NCI-H460 (cell line): ENCODE measurements around a stretch of chr20.

DNA sequence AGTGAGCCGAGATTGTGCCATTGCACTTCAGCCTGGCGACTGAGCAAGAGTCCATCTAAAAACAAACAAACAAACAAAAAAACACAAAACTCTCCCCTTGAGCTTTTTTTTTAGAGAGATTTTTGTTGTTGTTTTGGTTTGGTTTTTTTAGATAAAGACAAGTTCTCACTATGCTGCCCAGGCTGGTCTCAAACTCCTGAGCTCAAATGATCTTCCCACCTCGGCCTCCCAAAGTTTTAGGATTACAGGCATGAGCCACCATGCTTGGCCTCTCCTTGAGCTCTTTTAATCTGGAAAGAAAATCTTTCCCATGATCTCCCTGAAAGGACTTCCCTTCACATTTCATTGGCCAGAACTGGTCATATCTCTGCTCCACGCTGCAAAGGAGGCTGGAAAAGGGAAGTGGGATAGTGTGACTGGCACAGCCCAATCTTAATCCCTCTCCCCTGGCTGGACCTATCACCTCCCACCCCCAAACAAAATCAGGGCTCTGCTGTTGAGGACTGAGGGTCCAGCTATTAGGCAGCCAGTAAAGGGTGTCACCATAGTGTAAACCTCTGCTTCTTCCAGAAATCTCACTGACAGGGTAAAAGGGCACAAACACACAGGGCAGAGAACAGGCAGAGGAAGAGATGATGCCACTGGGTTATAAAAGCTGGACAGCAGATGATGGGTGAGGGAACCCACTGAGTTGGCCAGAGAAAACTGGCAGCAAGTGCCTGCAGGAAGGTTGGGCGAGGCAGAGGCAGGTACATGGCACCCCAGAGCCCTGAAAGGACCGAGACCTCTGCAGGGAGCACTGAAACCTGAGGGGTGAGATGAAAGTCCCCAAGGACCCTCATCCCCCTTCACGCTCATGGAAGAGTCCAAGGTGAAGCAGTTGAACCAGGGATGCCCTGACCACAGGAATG is 83.2 kb upstream of the PTPN1 start:
RAMPAGE:
- cytosol, long total RNA = no peak
- long total RNA = no peak
- nucleus, long total RNA = no peak

DNA sequence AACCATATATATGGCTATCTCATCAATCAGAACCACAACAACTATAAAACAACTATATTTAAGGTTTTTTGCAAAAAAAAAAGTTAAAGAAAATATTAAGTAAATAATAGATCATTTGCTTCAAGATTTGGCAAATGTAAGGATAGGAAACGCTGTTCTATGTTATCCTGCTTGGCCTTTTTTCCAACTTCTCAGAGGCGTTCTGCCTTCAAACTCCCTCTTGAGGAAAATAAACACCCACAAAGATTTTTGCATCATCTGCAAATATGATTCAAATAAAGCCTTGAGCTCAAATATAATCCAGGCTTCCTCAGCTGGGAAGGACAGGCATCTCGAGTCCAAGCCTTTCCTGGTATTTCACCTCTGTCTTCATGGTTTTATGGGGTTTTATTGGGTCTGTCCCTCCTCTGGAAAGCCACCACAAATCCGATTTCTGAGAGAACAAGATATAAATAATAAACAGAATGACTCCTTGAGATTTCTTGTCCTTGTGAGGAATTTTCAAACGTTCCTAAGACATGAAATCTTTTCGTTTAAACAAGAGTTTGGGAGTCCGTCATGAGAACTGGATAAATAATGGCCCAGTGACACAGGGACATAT is 67.6 kb upstream of the PTPN1 start:
RAMPAGE:
- cytosol, long total RNA = no peak
- long total RNA = no peak
- nucleus, long total RNA = no peak

RAMPAGE:
- cytosol, long total RNA = no peak
- long total RNA = no peak
- nucleus, long total RNA = no peak
Measured at GRCh38 chr20:50449379-50450219, 60.6 kb upstream of the PTPN1 start.

DNA sequence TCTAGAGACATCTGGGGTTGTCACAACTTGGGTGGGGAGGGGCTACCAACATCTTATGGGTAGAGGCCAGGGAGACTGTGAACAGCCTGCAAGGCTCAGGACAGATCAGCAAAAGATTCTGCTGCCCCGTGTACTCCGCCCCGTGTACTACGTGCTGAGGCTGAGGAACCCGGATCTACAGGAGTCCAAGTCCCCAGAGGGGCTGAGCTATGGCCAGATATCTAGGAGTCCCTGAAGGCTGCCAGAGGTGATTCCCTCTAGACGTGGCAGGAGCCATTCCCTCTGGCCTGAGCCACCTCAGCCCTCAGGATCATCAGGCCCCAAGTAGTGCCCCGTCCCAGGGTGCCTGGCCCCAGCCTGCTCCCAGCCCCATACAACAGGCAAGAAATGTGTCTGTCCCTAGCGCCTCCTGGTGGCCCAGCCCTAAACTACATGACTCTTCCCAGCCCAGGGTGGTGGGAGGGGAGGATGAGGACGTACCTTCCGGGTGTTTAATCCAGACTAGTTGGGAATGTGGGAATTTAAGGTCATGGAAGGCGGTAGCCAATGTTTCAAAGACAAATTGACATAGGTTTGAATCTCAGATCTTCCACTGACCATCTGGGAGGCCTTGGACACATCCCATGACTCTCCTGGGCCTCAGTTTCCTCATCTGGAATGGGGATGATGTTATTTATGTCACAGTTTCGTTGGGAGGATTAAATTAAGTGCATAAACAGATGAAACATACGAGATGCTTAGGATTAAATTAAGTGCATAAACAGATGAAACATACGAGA is 49.5 kb upstream of the PTPN1 start:
RAMPAGE:
- cytosol, long total RNA = no peak
- long total RNA = no peak
- nucleus, long total RNA = no peak

DNA sequence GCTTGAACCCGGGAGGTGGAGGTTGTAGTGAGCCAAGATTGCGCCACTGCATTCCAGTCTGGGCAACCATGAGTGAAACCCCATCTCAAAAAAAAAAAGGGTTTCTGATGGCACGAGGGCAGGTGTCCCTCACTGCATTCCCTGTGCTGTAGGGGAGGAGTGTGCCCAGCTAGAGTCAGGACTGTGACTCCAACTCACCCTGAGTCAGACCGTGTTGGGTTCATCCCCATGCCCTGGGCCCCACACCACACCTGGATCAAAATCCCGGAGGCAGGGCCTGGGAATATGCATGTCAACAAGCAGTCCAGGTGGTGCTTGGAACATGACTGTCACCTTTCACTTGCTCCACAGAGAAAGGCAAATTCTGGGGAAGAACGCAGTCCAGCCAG is 83.3 kb downstream of the PTPN1 start:
RAMPAGE:
- cytosol, long total RNA = no peak
- long total RNA = no peak
- nucleus, long total RNA = no peak

RAMPAGE:
- cytosol, long total RNA = no peak
- long total RNA = no peak
- nucleus, long total RNA = no peak
Measured at GRCh38 chr20:50594369-50595069, 84.3 kb downstream of the PTPN1 start.

GRCh38 chr20:50624408-50624997 is 66.8 kb downstream of the RIPOR3 start:
RAMPAGE:
- cytosol, long total RNA = no peak
- long total RNA = no peak
- nucleus, long total RNA = no peak

DNA sequence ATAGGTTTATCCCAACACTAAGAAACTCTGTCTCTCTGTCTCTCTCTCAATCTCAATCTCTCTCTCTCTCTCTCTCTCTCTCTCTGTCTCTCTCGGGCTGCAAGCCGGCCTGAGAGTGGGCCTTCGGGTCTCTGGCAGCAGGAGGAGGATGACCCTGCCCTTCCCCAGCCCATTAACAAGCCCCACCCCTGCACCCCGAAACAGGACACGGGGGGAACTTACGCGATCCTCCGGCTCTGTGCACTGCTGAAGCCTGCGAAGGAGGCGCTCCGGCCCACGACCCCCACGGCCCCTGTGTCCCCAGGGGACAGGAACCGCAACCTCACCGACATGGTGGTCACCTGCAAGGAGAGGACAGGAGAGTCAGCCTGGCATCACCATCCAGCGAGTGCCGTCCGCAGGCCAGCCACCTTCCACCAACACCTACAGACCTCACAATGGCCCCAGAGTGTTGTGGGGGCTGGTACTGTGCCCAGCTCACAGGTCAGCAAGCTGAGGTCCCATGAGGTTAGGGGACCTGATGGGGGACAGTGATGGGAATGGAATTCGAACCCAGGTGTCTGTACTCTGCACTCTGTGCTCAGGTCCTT is 60.7 kb downstream of the RIPOR3 start:
RAMPAGE:
- cytosol, long total RNA = no peak
- long total RNA = no peak
- nucleus, long total RNA = no peak

DNA sequence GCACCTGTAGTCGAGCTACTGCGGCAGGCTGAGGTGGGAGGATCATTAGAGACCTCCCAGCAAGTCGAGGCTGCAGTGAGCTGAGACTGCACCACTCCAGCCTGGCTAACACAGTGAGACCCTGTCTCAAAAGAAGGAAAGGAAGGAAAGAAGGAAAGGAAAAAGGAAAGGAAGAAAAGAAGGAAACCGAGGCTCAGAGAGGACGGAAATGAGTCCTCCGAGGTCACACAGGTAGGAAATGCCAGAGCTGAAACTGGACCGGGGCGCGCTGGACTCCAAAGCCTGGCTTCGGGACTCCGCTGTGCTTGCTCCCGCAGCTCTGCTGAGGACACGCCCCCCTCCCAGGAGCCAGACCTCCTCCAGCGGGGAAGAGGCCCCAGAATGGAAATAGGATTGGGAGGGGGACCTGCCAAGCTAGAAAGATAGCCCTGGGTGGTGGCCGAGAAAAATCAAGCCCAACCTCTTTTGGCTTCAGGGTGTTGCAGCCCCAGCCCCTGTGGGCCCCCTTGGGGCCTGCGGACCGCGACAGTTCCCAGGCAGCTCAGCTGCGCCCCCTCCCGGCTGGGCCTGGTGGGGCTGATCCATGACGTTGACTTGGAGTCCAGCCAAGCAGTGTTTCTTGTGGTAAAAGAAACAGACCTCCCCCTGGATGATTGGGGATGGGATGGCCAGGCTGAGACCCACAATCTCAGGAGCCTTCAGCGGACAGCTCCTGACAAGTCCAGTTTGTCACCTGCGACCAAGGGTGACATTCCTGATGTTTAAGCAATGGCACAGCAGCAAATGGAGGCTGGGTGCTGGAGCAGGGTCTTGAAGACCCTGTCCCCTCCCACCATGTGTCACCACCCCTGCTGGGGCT is 55.6 kb downstream of the RIPOR3 start:
RAMPAGE:
- cytosol, long total RNA = no peak
- long total RNA = no peak
- nucleus, long total RNA = no peak

DNA sequence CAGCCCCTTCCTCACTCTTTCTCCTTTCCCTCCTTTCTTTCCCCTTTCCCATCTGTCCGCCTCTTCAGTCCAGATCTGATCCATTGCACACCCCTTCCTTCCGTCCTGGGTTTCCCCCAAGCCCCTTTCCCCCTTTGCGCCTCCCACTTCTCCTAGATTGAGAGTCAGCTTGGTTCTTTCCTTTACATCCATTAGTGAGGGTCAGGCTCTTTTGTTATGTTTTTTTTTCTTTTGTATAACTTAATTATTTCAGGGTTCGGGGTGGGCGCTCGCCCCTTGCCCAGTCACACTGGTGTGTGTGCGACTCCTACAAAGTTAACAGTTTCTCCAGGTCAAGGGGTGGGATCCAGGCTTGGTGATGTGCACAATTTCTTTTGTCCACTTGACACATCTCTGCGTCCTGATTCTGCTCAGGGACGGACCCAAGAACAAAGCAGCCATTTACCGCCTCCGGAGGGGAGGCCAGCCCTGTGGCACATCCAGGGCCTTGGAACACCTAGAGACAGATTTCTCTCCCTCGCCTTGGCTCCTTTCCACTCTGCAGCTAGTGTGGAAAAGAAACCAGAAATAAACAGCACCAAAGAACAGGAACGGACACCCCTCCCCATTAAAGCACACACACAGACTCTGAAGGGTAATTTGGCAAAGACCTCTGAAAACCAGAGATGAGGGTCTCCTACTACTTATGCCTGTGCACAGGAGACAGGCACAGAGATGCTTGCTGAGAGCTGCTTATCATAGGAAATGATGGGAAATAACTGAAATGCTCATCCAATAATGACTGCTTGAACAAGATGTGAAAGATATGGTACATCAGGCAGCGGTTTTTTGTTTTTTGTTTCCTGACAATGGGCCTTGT is 784 bp upstream of the RIPOR3 start:
RAMPAGE:
- cytosol, long total RNA = no peak
- long total RNA = no peak
- nucleus, long total RNA = no peak

RAMPAGE:
- cytosol, long total RNA = no peak
- long total RNA = no peak
- nucleus, long total RNA = no peak
Measured at GRCh38 chr20:50729604-50730105, 1.7 kb upstream of the PARD6B start.

DNA sequence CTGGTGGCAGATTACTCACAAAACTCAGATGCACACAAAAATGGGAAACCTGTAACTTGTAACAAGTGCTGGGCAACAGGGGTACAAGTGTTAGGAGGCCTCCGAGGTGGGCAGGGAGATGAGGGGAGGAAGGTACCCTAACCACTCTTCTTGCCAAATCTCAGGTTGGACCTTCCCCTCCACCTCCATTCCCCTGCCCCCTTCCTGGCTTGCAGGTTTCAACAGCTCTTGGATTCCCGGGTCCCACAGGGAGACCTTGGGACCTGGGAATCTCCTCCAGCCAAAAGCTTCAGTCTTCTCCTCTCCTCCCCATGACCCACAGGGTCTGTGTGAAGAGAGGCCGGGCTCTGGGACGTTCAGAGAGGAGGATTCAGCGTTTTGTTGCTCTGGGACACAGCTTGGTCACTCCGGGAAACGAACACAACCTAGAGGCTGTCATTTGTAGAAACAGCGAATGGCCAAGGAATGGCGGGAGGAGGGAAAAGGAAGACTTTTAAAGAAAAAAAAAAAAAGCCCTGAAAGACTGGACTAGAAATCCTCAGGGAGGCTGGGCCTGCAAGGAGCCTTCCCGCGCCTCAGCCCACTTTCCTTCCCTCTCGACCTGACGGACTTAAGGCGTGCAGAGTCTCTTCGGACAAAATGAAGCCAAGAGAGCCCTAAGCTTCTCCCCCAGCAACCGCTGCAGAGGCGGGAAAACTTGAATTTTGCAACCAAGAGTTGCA is 1.1 kb upstream of the PARD6B start:
RAMPAGE:
- cytosol, long total RNA = no peak
- long total RNA = no peak
- nucleus, long total RNA = no peak

DNA sequence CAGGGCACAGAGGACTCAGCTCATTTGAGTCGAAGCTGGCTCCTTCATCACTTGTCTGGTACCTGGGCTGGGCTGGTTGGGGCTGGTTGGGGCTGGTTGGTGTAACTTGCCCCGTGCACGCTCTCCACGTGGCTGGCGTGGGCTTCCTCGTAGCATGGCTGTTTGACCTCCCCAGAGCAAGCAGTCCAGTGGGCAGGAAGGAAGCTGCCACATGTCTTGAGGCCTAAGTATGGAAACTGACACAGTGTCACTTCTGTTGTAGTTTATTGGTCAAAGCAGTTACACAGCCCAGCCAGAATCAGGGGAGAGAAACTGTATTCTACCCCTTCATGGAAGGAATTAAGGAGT is 27.2 kb downstream of the BCAS4 start:
RAMPAGE:
- cytosol, long total RNA = no peak
- long total RNA = no peak
- nucleus, long total RNA = no peak

RAMPAGE:
- cytosol, long total RNA = no peak
- long total RNA = no peak
- nucleus, long total RNA = no peak
Measured at GRCh38 chr20:50931550-50932321, 499 bp upstream of the ADNP start.

RAMPAGE:
- cytosol, long total RNA = no peak
- long total RNA = no peak
- nucleus, long total RNA = no peak
Measured at GRCh38 chr20:50949427-50950114, 8.8 kb downstream of the DPM1 start.

DNA sequence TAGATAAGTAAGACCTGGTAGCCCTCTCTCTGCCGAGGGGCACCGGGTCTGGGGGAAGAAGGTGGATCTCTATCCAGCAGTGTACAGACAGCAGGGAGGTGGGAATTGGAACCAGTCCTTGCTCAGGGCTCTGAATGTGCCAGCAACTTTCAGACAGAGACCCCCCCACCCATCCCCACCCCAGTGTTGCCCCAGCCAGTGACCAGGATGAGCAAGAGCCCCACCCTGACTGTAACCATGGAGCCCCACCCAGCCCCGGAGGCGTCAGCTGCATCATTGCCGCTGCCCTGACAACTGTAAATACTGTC is 23.6 kb downstream of the MOCS3 start:
RAMPAGE:
- cytosol, long total RNA = no peak
- long total RNA = no peak
- nucleus, long total RNA = no peak

DNA sequence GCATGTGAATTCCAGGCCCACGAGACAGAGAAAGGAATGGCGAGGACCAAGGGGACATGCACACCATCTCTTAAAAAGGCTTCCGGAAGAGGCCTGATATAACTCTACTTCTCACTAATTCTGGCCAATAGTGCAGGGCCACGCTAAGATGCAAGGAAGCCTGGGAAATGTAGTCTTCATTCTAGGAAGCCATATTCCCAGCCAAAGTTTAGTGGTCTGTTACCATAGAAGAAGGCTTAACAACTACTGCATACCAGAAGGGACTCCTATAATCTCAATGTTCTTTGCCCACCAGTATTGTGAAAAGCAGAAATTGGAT is 177.1 kb upstream of the KCNG1 start:
RAMPAGE:
- cytosol, long total RNA = no peak
- long total RNA = no peak
- nucleus, long total RNA = no peak

GRCh38 chr20:51426740-51427514 is 115.6 kb downstream of the NFATC2 start:
RAMPAGE:
- cytosol, long total RNA = no peak
- long total RNA = no peak
- nucleus, long total RNA = no peak

RAMPAGE:
- cytosol, long total RNA = no peak
- long total RNA = no peak
- nucleus, long total RNA = no peak
Measured at GRCh38 chr20:51431946-51432673, 110.4 kb downstream of the NFATC2 start.

DNA sequence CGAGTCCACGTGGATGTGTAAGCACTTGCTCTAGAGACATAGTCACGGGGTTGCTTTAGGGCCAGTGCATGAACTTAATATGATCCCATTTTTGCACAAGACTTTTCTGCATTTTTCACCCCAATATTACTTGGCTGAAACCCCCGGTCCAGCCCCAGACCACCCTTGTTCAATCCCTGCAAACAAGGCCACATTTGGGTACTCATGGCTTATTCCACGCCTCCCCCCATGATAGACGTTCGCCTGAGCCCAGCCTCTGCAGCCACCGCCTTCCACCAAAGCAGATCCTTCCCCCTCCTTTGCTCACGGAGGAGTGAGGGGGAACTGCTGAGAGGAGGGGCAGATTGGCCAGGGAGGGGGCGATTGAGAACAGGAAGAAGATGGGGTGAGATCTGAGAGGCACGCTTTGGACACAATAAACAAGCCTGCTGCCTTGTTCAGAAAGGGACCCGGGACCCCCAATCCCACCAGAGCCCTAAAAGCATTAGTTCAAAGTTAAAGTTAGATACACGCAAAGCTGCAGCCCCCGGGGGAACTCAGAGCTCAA is 45.1 kb downstream of the NFATC2 start:
RAMPAGE:
- cytosol, long total RNA = no peak
- long total RNA = no peak
- nucleus, long total RNA = no peak